NT2/D1 (cell line): ENCODE measurements around a stretch of chr7.

GRCh38 chr7:75739084-75740182, 692 bp upstream of the HIP1 start:
- RRBS, 2 experiments = 1 to 2% methylated on average over 15 to 18 of the region's 87 CpGs

DNA sequence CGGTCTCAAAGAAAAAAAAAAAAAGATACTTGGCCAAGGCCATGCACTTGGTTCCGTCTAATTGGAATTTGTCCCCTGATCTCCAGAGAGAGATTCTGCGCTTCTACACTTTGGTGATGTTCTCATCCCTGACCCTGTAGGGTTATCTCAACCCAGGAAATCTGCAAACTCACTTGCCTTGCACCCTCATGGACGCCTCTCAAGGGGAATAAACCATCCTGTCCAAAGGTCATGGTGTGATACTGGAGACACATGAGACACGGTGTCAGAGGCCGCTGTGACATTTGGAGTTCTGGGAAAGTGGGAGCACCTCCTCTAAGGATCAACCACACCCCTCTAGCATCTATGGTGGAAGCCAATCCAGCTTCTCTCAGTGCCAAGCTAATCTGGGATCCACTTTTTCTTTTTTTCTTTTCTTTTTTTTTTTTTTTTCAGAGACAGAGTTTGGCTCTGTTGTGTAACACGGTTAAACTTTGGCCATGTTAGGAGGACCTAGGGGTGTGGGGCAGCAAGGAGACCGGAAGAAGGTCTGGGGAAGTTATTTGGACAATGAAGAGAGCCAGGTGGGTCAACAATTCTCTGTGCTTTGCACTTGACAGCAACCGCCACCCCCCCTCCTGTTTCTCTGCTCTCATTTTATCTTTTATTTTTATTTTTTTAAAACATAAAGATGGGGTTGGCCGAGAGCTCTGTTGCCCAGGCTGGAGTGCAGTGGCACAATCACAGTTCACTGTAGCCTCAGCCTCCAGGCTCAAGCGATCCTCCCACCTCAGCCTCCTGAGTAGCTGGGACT, 7.7 kb upstream of the POR start:
- RRBS, 2 experiments = no CpG with 5 or more reads among the region's 11 CpGs

DNA sequence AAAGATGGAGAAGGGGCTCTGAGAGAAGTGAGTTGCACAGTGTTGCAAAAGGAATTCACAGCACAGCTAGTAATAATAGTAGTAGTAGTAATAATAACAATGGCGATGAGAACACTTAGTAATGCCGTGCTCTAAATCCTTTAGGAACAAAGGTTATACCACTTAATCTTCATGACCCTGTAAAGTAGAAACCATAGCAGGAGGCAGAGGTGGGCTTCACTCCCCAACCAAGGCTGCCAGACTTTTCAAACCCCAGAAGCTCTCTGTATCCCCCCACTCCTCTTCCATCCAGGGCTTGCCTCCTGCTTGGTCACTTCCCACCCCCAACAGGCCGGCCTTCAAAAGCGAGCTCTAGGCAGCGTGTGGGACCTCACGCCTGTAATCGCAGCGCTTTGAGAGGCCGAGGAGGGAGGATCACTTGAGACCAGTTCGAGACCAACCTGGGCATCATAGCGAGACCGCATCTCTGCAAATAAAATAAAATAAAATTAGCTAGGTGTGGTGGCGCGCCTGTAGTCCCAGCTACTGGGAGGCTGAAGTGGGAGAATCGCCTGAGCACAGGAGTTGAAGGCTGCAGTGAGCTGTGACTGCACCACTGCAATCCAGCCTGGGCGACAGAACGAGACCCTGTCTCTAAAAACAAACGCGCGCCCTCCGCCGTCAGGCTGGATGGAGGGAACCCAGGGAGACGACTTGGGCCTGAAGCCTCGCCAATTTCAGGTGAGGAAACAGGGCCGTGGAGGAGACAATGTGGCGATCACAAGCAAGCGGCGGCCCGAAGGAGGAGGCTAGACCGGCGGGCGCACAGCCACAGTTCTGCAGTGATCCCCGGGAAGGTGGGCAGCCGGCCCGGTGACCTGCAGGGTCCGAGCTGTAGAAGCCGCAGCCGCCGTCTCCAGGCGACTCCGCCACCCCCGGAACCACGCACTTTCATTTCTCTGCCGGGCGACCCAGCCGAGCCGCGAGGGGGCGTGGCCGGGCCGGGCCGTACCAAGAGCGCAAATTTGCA, 647 bp upstream of the POR start:
- RRBS, 2 experiments = 1% methylated on average over 11 to 14 of the region's 53 CpGs

GRCh38 chr7:75915381-75916509, 790 bp downstream of the POR start:
- RRBS, 2 experiments = 2% methylated on average over 8 of the region's 40 CpGs

GRCh38 chr7:75925642-75926301, 10.8 kb downstream of the POR start:
- RRBS, 2 experiments = no CpG with 5 or more reads among the region's 8 CpGs

DNA sequence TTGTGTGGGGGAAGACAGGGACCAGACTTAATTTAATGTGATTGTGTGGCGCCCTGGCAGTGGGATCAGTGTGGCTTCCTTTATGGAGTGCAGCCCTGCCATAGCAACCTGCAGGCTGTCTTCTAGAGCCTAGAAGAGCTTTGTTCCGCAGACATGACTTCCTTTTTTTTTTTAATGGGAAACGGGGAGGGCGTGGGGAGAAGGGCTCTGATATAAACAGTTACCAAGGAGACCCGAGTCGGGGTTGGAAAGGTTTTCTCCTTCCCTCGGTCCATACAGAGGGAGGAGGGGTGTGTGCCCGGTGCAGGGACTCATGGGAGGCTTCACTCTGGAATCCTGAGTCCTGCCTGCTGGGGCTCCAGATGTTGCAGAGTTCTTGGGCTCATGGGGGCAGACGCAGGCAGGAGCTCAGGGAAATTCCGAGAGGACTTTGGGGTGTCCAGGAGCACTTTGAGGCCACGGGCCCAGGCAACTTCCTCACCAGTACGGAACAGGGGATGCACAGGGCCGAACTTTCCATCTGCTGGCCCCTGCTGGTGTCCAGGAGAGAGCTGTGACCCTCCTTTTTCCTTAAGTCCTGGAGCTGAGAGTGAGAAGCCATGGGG, 26.8 kb downstream of the TMEM120A start:
- RRBS, 2 experiments = no CpG with 5 or more reads among the region's 13 CpGs

GRCh38 chr7:75987887-75988584, 6.4 kb downstream of the TMEM120A start:
- RRBS, 2 experiments = 95 to 97% methylated on average over 6 to 10 of the region's 26 CpGs

DNA sequence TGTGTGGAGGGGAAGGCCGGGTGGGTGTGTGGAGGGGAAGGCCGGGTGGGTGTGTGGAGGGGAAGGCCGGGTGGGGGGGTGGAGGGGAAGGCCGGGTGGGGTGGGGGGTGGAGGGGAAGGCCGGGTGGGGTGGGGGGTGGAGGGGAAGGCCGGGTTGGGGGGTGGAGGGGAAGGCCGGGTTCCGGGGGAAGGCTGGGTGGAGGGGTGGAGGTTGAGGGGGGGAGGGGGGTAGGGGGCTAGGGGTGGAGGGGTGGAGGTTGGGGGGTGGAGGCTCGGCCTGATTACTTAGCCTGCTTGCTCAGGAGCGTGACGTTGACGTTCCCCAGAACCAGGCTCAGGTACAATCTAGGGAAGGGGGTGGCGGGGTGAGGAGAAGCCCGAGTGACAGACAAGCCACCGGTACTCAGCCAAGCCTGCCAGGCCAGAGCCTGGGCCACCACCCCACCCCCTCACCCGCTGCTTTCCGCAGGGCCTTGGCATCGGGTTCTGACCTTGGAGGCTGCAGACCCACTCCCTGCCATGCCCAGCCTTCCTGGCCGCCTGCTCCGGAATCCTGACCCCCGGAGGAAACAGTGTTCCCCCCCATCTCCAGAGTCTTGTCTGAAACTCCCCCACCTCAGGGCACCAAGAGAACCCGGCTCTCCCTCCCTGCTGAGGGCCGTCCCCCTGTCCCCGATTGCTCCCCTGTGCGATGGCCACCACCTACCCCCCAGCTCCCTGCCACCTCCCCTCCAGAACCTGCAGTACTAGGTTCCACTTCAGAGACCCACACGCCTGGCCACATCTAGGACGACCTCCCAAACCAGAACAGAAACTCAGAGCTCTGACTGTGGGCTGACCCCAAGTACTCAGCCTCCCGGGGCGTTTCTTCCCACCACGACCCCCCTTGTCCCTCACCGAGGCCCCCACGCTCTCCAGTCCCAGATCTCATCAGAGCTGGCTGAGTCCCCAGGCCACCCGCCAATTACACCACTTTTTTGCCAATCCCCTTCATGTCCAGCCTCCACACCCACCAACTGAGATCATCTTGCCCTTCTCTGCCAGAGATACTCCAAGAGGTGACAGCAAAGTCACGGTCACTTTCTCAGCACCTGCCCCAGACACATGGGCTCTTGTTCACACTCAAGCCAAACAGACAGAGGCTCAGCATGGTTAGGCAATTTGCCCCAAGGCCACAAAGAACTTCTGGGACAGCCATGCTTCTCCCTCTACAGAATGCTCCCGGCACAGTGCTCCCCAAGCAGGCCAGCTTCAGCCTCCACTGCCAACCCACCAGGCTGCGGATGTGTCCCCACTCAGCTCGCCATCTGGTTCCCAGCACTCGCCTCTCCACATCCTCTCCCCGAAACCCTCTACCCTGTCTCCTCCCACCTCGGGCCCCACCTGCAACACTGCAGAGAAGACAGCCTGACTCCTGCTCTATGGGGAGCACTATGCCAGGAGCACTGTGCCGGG, 5.0 kb downstream of the TMEM120A start:
- RRBS, 2 experiments = 93% methylated on average over 1 of the region's 41 CpGs

DNA sequence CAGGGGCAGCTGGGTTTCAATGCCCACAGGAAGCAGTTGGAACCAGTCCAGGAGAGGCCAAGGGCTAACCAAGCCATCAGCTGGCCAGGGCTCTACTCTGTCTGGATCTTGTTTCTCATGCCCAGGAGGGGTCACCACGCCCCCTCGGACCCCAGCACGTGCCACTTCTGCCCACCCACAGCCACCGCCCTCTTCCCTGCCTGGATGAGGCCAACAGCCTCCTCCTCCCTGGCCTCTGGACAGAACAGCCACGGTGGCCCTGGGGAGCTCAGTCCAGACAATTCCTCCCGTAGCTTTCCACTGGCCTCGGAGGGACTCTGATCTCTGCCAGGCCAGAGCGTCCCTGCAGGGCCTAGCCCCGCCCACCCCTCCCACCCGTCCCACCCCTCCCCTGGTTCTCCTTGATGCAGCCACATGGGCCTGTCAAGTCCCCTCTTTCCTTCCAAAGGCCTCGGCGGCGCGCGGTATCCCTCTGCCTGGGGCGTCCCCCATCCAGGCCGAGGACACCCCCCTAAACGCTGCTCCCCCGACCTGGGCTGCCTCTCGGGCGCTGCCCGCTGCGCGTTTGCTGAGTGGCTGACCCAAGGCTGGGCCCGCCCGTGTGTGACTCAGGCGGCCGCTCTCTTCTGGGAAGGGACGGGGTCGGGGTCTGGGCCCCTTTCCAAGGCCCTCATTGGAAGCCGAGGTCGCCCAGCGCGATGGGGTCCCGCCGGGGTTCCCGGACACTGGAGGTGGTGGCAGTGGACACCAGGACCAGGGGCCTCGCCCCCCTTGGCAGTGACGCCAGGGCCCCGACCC, 608 bp downstream of the TMEM120A start:
- RRBS, 2 experiments = no CpG with 5 or more reads among the region's 40 CpGs

DNA sequence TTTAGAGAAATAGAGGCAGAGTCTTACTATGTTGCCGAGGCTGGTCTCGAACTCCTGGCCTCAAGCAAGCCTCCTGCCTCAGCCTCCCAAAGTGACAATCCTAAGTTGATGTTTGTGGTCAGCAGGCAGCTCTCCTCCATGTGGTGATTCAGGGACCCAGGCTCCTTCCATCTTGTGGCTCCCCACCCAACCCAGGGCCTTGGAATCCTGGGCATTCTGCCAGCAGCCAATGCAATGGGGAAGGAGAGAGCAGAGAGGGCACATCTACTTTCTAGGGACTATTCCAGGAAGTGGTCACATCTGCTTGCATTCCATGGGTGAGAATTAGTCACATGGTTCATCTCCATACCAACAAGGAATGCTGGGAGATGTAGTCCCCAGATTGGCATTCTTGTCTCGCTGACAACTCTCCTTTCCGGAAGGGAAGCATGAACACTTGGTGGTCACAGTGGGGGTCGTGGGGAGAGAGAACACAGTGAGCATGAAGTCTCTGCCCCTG, 9.9 kb upstream of the SRRM3 start:
- RRBS, 2 experiments = no CpG with 5 or more reads among the region's 5 CpGs

GRCh38 chr7:76292458-76292696, 10.1 kb upstream of the HSPB1 start:
- RRBS, 2 experiments = no CpG with 5 or more reads among the region's 6 CpGs

DNA sequence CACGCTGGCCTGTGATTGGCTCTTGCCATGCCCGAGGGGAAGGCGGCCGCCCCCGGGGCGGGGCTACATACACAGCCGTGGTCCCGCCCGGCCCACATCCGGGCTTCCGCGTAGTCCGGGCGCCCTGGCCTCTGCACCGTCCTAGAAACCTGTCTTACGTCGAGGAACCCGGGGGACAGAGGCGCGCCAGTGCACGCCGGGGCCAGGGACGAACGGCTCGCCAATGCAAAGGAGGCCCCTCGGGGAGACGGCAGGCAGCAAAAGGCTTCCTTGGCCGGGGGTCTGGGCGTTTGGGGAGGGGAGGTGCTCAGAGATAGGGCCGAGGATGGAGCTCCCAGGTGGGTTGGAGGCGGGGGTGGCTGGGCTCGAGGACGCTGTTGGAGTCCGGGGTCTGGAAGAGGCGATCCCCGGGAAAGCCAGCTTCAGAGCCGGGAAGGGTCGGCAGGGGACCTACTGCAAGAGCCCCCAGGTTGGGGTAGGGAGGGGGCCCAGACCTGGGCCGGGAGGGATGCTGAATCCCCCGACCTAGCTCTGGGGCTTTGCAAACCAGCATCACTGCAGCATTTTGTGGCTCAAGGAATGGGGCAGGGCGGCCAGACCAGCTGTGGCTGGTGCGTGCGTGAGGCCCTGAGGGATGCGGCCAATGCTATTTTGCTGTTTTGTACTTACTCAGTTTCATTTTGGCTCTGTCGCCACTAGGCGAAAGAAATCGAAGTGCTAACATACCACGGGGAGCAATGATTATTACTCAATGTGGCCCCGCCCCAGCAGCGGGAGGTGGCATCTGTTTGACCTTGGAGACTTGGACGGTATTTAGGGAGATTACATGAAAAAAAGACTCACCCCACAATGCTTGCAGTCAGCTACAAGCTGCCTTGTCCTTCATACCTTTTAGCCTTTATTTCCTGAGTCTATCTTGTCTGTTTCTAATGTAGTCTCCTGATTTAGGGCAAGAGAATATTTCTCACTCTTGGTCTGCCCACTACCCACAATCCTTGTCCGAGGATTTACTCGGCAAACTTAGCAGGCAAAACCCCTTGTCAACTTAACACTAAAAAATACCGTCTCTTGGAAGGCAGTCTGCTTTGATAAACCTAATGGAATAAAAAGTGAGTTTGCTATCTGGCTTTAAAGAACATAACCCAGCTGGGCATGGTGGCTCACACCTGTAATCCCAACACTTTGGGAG, 16.1 kb downstream of the HSPB1 start:
- RRBS, 2 experiments = under 1 to 3% methylated on average over 16 to 19 of the region's 54 CpGs

DNA sequence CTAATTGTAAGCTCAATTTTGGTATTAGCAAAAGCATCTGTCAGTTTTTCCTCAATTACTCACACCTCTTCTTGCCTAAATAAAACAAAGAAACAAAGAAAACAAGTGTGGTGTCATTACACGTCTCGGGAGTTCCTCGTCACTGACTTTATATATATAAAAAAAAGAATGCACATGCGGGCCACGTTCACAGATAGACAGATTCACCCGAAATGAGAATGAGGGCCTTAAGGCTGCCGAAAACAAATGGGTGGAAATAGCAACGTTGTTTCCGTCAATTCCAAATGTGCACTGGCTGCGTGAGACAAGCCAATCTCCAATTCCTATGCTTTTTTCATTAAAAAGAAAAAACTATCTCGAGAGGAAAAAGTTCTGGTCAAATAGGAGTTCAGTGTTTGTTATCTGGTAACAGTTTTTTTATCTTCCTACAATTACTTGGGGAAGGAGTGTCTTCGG, 25.5 kb downstream of the HSPB1 start:
- RRBS, 2 experiments = no CpG with 5 or more reads among the region's 12 CpGs

DNA sequence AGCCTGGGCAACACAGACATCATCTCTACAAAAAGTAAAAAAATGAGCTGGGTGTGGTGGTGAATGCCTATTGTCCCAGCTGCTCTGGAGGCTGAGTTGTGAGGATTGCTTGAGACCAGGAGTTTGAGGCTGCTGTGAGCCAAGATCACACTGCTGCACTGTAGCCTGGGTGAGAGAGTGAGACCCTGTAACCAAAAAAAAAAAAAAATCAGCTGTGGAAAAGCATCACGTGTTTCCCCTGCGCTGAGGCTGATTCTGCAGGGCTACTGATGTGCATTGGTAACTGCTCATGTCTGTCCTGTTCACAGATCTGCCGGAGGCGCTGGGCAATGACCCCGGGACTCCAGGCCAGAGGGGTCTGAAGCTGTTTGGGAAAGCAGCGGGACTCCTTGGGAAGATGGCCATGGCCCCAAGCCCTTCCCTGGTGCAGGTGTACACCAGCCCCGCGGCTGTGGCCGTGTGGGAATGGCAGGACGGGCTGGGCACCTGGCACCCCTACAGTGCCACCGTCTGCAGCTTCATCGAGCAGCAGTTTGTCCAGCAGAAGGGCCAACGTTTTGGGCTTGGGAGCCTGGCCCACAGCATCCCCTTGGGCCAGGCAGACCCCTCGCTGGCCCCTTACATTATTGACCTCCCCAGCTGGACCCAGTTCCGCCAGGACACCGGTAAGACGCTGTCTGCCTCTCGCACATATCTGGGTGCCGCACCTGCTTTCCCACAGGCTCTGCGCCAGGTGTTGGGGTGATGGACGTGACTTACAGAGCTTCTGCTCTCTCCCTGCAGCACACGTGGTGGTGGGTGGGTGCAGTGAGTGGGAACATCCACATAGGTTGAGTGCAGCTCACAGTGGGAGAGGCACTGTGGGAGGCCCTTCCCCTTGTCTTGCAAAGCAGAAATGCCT, 18.9 kb downstream of the DTX2 start:
- RRBS, 2 experiments = no CpG with 5 or more reads among the region's 22 CpGs

DNA sequence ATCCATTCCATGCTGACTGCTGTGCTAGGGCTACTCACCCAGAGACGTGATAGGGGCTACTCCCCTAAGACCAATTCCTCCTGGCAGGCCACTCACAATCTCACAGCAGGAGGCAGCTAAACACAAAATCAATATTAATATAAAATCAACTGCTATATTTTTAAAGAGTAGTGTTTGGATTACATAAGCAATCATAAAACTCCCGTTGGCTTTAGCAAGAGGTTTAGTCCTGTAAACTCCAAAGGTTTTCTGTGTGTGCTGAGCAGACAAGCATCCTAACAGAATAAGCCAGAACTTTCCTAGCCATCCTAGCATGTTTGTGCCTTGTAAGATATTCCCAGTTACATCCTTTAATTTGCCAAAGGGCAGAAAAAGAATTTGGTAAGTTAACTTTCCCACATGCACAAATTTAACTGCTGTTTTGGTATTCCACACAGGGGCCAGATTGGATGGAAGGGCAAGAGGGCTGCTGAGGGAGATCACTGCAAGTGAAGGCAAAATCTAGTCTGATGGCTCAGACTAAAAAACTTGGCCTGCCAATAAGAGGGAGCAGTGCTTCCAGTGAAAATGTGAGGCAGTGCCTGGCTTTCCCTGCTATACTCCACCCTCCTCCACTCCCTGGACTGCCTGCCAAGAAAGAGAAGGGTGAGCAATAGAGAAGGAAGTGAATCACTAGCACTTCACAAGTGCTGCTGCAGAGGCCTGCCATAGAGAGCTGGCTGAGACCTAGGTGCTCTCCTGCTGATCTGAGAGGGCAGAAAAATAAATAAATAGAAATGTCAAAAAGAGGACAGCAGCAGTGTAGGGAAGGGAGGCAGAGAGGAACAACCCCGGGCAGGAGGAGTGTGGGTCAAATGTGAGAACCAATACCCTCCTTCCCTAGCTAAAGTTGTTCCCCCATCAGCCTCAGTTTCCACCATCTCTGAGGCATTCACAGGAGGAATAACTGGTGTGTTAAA, 40.0 kb upstream of the SPDYE16 start:
- RRBS, 2 experiments = no CpG with 5 or more reads among the region's 3 CpGs

- RRBS, 2 experiments = no CpG with 5 or more reads among the region's 14 CpGs
These were observed 15.7 kb downstream of the POMZP3 start for GRCh38 chr7:76611138-76612048.

GRCh38 chr7:76626467-76626995, 548 bp downstream of the POMZP3 start:
- RRBS, 2 experiments = under 1 to 2% methylated on average over 6 of the region's 39 CpGs

DNA sequence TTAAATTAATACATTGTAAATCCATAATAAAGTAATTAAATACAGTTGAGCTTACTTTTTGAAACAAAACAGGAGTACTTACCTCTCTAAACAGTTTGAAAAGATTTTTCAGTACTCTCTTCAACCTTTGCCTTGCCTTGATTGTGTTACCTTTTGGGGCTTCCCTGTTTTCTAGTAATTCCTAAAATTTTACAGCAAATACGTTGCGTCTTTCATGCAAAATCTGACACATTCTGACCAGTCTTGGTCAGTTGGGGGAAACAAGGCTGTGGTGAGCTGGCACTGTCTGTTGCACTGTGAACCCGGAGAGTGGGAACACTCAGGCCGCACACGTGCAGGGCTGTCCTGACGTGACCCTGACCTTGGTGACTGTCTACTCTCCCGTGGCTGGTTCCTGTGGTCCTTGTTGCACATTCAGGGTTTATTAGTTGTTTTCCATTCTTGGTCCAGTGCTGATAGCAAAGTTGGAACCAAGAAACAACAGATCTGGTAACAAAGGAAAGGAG, 45.7 kb upstream of the FGL2 start:
- RRBS, 2 experiments = no CpG with 5 or more reads among the region's 7 CpGs

- RRBS, 2 experiments = no CpG with 5 or more reads among the region's 4 CpGs
These were observed 3.0 kb downstream of the GSAP start for GRCh38 chr7:77413179-77413506.

- RRBS, 2 experiments = no CpG with 5 or more reads among the region's 2 CpGs
These were observed 4.9 kb downstream of the PTPN12 start for GRCh38 chr7:77541744-77542618.